Measurements from ENCODE around the genes RAPGEF5 and C7orf31.

DNA sequence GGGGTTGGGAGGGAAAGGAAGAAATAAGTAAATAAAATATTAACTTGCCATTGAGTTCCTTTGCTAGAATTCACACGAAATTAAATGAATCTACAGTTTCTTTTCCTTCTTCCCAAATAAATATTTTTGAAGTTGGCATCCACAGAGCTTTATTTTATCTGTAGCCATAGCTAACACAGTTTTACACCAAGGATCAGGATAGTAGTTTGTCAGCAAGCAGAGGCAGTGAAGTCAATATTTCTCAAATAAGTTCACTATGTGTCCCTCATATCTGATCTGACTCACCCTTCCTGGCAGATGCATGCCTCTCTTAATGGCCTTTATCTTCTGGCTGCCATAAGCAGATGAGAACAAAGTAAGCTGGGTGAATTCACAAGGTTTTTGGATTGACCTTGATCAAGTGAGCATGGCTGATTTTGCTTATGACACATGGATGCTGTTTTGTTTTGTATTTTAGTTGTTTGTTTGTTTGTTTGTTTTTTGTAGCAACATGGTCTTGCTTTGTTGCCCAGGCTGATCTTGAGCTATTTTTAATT, 6.2 kb downstream of the RAPGEF5 start:
- PRO-cap, 2 experiments, result no peak in any of the 2 experiments

DNA sequence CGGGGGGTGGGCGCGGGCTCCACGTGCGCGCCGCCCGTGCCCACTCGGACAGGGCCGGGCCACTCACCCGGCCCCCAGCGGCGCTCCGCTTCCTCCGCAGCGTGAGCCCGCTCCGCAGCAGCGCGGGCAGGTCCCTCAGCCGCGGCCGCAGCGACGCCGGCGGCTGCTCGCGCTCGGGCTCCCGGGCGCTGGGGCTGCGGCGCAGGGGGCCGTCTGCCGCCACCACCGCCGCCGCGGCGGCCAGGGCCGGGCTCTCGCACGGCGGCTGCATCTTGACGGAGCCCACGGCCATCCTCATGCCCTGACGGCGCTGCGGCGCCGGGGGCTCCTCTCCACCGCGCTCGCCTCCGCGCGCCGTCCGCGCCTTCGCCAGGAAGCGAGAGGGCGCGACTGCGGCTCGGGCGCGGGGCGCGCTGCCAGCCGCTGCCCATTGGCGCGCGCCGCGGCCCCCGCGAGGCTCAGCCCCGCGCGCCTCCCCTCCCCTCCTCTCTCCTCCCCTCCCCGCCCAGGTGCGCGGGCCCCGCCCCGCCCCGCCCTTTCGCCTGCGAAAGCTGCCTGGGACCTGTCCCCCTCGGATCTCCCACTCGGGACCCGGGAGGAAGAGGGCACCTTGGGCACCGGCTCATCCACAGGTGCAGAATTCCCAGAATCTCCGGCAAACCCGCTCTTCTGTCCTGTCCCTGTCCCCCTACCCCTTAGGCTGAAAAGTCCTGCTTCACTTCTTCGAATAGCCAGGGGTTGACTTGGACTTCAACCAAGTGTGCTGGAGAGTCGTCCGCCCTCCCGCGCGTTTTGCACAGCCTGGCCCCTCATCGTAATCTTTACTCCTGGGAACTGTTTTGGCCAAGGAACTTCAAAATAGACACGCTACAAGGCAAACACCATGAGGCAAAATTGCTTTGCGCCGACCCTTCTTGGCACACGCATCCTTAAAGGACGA, at the start of gene RAPGEF5:
RAPGEF5 (minus strand) TSS at position 392 of the 940 bp plus-strand sequence.
- PRO-cap, 2 experiments, result peak in 2 of 2 experiments; most common plus-strand start position 583 of the sequence (in 2); most common minus-strand start position 368 of the sequence (in 2)

GRCh38 chr7:22577443-22577982, 77.5 kb upstream of the STEAP1B start:
- PRO-cap, 2 experiments, result no peak in any of the 2 experiments

DNA sequence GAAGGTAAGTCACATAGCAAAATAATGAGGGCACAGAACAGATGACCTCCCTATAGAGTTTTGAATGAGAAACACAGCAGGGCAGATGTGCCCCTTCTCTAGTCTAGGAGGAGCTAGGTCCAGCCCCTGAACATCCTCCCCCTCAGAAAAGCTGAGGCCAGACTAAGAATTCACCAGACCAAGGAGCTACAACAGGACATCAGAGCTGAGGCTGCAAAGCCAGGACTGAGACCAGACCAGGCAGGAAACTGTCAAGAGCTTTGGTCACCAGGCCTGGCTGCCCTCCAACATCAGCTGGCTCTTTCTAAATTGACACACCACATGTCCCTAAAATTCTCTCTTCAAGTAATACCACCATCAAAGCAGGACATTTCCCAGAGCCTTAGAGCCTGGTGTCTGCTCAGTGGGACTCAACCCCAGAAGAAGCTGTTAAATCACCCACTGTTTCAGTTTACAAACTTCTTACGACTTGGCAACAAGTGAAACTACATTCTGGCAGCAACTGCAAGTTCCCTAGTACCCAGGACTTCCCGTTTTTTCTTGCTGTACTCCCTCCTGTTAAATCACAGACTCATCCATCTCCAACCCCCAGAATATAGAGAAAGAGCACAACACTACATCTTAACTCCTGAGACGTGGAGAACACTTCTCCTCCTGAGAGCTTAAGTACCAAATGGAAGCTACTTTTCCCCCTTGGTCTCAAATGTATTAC, 3.8 kb upstream of the IL6 start:
- PRO-cap, 2 experiments, result no peak in any of the 2 experiments

GRCh38 chr7:23467800-23468153, 2.5 kb downstream of the IGF2BP3 start:
- PRO-cap, 2 experiments, result no peak in any of the 2 experiments

- PRO-cap, 2 experiments, result peak in 1 of 2 experiments; most common minus-strand start chr7:23471215 (in 1)
Observed at GRCh38 chr7:23471181-23472115, 1.2 kb upstream of the IGF2BP3 start.

- PRO-cap, 2 experiments, result peak in 1 of 2 experiments; most common plus-strand start chr7:23722806 (in 1)
Observed at GRCh38 chr7:23722454-23723040, 12.5 kb downstream of the STK31 start.

DNA sequence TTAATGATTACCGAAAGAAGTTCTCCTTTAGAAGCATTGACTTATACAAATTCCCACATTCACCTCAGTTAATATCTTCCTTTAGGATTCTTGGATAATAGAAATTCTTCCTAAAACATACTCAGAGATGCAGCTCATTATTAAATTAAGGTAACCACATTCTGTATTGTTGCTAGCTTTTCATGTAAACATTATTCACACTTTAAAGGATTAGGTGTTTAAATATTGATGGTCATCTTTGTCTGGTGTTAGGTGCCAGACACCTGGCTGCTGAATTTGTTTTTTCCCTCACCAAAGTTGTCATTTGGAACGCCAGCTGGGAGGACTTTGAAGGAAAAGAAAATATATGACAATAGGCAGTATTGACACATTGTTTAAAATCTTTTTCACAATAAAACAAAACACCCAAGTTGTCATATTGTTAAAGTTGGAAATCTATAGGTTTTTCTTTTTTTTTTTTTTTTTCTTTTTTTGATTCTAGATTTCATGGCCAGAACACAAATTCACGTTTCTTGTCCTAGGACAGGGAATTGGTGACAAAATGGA, 68.1 kb downstream of the GSDME start:
- PRO-cap, 2 experiments, result no peak in any of the 2 experiments

DNA sequence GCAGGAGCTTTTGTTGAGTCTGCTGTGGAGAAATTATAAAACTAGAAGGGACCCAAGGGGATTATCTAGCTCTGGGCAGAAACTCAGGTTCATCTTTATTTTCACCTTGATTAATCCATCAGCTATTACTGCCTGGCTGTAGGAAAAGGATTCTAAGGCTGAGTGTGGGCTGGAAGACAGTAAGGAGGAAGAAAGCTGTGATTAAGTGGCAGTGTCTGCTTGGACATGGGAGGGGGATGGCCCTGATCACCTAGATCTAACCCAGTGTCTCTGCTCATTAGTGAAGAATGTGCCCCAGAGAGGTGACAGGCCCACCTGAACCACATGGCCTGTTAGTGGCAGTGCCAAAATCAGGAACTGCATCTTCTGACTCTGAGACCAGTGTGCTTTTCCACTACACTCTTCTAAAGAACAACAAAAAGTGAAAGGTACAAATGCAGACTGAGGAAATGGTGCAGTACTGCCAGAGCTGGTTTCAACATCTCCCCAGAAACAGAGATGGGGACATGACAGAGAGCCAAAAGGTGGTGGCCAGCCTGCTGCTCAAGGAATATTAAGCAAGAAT, 30.3 kb downstream of the GSDME start:
- PRO-cap, 2 experiments, result no peak in any of the 2 experiments

DNA sequence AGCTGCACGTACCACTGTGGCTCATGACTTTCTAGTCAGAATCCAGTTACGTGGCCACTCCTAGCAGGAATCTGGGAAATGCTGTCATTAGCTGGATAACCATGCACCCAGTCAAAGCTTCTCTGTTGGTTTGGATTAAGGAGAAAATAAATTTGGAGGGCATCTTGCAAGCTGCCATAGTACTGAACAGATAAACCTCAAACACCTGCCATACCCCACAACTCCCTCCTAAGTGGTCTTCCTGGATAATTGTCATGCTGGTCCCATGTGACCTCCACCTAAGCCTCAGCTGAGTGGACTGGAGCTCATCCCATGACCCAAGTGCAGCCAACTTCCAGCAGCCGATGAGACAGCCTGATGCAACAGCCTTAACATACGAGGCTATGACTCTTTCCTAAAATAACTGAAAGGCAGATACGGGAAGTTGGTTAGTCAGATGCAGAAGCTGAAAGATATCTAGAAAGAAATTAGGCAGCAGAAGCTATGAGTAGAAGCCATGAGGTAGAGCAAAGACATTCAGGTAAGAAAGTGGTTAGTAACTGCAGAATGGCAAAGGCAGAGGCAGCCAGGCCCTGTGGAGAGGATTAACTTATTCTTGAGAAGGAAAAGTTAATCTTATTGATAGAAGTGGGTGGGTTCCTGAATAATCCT, 21.6 kb upstream of the GSDME start:
- PRO-cap, 2 experiments, result no peak in any of the 2 experiments

DNA sequence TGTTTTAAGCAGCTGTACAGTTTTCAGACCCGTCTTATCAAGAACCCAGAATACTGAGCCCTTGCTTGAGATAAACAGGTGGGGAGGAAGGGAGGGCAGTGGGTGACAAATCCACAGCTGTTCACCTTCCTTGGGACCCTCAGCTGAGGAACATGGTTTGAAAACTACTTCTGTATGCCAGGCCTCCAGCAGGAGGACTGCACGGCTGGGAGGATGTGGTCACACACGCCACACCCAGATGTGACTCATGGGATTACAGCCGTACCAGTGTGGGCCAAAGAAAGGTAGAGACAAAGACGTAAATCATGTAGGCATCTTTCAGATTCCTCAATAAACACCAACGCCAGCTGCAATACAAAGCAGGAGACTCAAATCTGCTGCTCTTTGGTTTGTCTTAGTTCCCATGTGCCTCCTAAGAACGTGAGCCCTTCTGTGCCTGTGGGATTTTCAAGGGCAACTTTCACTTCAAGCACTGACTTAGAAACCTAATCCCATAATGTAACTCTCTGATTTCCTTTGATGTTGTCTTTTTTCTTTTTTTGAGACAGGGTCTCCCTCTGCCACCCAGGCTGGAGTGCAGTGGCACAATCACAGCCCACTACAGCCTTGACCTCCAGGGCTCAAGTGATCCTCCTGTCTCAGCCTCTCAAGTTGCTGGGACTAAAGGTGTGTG, 64.2 kb upstream of the GSDME start:
- PRO-cap, 2 experiments, result no peak in any of the 2 experiments

DNA sequence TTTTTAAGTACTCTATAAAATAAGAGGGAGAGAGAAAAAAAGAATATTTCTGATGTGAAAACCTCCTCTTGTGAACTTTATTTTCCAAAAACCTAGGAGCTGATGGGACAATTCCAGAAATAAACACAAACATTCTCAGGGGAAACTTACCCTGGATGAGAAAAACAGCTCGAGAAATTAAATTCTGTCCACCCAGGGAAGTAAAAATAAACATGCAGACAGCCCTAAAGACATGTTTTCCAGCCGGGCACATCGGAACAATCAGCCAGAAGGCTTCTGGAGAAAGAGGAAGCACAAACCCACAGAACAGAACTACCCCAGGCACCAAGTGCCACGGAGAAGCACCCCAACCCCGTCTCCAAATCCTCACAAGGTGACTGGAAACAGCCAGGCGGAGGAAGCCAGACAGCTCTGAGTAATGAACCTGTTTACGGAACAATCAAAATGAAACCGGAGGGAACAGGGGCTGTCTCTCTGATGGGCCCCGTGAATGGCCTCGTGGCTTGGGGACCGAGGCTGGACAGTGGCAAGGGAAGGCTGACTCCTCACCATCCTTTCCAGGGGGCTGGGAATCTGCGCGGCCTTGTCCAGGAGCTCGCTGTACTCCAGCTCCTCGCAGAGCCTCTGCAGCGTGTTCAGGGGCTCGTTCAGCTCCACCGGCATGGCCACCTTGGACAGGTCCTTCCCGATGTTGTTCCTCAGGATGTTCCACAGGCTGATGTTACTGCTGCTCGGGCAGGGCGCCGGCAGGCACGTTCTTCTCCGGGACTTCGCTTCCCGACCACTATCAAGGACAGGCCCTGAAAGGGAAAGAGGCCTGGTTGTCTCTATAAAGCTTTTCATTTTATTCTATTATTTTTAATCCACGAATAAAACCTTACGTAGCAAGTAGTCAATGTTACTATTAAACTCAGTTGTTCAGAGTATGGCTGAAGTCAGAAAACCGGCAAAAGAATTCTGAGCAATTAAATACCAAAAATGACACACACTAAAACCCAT, 77.0 kb upstream of the GSDME start:
- PRO-cap, 2 experiments, result no peak in any of the 2 experiments

GRCh38 chr7:24980293-24981131, 534 bp upstream of the OSBPL3 start:
- PRO-cap, 2 experiments, result peak in 2 of 2 experiments; most common plus-strand start chr7:24980370 (in 1); most common minus-strand start chr7:24980940 (in 1)

DNA sequence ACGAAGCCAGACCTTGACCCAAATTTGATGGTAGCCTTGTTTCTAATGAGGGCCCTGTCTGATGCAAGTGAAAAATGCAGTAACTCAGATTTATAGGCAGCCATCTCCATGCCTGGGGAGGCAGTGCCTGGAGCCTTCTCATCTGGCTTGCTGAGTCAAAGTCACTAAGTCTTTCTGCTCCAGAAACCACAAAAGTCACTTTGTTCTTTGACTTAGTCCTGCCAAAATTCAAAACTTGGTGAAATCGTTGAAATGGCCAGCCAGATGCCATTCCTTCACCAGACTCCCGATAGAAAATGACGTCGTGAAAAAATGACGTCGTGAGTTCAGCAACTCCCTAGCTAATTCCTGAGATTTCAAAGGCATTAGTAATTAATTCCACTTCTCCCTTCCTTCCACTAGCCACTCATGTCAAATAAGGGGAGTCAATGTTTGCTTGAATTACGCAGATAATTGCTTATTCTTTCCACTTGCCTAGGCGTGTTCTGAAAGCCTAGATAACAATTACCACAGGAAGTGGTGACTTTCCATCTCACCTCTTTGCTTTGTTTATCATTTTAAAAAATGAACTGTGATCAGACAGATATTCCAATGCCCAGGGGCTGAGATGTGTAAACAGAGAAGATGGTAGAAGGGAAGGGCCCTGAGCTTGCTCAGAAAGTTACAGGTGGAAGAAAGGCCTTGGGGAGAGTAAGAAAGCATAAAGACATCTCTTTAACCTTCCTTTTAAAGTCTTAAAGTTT, 48.5 kb upstream of the OSBPL3 start:
- PRO-cap, 2 experiments, result peak in 1 of 2 experiments; most common plus-strand start position 618 of the sequence (in 1)

DNA sequence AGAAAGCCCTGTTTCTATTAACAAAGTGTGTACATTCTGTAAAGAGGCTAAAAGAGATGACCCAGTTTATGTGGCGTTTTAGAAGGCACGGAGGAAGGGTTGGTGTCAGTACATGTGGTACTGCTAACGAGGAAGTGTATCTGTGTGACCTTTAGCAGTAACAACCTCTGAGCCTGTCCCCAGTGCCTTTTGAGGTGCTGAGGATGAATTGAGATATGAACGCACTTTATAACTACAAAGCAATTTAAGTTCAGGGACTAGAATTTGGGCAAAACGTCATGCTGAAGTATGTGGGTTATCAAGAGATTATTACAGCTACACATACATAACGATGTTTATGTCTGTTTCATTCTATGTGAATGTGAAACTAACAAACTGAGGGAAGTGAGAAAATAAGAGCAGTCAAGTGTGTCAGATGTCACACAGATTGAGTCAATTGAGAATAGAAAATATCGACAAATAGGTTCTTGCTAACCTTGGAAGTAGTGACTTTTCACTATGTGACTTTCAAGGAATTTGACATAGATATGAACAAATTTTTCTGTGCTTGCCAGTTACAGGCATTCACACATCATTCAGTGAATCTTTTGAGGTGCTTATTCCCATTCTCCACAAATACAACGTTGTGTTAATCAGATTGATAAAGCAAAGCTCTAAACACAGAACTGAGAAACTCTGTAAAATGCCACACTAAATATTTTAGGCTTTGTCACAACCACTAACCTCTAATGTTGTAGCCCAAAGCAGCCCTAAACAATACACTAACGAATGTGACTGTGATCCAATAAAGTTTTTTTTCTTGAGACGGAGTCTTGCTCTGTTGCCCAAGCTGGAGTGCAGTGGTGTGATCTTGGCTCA, 7.3 kb downstream of the CYCS start:
- PRO-cap, 2 experiments, result no peak in any of the 2 experiments

DNA sequence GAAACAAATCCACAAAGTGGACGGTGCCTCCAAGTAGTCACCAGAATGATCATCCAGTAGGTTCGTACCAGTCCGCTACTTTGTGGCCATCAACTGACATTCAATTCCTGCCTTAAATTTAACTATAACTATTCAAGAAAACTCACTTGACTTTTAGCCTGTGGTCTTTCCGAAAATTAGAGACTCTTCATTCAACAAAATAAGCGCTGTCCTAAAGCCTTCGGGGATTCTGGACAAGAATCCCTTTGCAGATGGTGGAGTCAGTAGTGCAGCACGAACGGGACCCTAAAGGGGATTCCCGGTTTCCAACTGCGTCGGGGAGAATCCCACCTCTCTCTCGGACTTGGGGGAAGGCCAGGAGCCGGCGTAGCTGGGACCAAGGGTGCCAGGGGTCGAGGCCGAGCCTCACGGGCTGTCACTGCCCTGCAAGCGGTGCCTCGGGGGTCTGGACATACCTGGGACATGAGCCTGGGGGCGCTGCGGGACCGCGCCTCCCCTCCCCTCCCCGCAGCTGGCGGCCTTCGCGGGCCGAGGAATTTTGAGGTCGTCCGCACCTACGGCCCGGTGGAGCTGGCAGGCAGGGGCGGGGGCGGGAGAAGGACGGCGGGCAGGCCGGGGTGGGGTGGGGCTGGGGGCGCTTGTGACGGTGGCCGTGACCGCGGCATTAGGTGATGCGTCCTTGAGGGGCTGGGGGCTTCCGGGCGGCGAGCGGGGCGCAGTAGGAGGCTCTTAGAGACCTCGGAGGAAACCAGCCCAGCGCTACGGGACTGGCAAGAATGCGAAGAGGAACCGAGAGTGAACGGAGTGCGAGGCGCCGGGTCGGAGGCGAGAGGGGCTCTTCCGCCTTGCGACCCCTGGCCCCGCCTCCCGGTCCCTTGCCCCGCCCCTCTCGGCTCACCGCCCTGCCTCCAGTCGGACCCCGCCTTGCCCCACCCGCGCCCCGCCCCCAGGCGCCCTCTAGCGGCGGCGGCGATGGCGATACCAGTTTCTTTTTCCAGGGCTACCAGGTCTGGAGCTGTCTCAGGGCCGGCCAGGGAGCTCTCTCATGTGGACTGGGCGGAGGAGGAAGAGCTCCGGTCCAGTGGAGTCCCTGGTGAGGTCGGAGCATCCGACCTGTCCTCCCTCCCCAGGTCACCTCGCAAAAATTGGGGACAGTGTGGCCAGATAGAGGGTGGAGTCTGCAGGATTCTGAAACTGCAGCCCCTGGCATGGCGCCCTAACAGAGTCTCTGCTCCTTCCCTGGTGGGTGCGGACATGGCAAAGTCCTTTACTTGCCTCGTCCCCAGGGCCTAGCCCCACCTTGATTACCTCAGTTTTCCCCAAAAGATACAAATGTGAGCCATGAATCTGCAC, at the start of gene C7orf31:
C7orf31 (minus strand) TSS at position 839 of the 1,353 bp plus-strand sequence.
- PRO-cap, 2 experiments, result peak in 2 of 2 experiments; most common plus-strand start position 1,006 of the sequence (in 1); most common minus-strand start position 856 of the sequence (in 1)

DNA sequence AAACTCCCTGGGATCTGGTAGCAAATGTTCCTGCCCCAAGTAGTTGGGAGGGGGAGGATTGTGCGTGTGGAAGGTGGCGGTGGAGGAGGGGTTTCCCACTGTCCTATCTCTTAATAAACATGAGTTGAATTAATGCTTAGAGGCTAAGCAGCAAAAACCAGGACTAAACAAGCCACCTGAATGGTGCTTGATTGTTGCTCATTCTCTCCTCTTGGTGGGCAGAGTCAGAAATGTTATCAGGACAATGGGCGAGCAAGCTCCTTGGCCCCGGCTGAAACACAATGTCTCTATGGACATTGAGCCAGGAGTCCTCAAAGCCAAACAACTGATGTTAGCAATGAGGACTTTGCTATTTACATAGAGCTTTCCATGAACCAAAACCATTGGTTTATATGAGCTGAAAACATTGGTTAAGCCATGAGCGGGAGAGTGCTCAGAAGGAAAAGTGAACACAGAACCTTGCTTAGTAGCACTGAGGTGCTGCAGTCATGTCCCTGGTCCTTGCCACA, 21.4 kb upstream of the NPVF start:
- PRO-cap, 2 experiments, result no peak in any of the 2 experiments

GRCh38 chr7:25326282-25326802, 98.1 kb upstream of the NPVF start:
- PRO-cap, 2 experiments, result no peak in any of the 2 experiments

- PRO-cap, 2 experiments, result peak in 1 of 2 experiments; most common minus-strand start chr7:25598058 (in 1)
Observed at GRCh38 chr7:25597660-25598273, 369.5 kb upstream of the NPVF start.

DNA sequence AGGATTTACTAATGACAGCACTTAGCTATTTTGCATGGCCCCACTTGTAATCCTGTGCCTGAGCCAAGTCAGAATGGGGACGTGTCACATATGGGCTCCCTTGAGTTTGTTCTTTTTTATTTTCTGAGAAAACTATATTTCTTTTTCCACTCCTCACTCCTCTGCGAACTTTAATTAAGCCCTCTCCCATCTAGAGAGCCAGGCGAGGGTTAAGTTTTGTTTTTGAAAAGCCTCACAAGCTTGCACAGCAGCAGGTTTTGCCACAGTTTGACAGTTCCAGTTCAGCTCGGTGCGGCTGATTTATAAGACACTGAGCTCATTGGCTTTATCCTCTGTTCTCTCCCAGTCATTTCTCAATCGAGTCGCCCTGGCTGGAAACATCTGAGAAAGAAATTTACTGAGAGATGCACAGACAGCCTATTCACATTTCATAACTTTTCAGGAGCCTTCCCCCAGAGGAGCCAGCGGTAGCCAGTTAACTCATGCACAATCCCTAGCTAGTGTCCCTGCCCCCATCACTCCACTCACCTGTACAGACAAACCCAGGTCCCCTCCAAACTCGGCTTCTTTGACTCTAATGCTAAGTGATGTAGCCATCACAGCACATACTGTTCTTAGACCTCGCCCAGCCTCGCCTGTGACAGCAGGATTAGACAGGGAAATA, 442.0 kb upstream of the NPVF start:
- PRO-cap, 2 experiments, result no peak in any of the 2 experiments

Measured in Colon Carcinoma Metastatic in the Lung (tissue), 2 donors.